Neural crest cell (in vitro differentiated cells): ENCODE data around the gene IMMP2L.

DNA sequence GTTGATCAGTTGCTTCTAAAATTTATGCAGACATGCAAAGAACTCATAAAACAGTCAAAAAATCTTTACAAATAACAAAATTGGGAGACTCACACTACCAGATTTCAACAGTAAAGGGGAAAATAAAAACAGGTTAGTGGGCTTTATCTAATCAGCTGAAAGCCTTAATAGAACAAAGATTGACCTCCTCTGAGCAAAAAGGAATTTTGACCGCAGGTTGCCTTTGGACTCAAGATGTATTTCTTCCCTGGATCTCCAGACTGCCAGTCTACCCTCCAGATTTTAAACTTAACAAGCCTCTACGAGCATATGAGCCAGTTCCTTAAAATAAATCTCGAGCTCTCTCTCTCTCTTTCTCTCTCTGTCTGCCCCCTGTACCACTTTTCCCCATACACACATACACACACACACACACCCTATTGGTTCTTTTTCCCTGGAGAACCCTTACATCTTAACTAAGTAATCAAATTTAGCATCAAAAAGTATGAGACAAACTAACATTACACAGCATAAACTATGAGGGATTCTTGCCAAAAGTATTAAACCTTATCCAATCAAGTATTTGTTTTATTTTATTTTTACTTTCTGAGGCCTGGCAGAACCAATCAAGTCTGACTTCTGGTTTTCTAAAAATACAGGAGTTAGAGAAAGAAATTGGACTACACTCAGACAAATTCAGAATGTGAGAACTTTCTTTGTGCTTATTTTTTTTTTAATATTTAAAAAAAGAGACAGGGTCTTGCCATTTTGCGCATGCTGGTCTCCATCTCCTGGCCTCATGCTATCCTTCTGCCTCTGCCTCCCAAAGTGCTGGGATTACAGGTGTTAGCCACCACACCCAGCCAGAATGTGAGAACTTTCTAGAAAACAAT is 11.4 kb downstream of the BCAP29 start:
- PRO-cap, result no peak

DNA sequence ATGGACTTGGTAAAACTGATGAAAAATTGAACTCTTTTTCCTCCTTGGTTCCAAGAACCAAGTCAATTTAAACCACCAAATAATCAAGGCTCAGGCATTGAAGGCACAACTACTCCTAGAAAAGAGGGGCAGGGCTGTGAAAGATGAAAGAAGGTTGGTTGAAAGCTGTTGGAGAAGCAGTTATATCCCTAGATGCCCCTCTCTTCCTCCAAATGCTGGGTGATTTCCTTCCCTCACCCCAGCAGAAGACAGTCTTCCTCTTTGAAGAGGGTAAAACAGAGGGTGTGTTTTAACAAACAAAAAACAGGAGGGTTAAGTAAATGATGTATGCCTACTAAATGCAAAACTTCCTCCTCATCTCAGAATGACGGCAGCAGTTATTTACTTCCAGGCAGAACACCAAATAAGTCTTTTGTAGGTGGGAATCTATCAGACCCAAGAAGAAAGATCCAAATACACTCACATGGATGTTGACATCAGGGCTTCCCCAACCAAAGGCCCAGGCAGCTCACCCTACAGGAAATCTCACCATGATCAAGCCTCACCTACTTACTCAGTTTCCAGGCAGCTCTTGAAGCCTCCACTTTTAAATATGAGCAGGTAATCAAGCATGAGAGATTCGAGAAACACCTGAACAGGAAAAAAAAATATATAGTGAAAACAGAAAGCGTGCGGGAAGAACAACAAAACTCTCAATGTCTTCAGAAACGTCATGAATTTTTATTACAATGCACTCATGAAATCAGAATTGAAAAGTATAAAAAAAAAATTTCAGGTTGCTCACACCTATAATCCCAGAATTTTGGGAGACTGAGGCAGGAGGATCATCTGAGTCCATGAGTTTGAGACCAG is 27.1 kb upstream of the SLC26A4 start:
- PRO-cap, result no peak

GRCh38 chr7:107860224-107860982 is 30.6 kb upstream of the DLD start:
- PRO-cap, result no peak

- PRO-cap, result no peak
Measured at GRCh38 chr7:107880343-107880791, 10.6 kb upstream of the DLD start.

- PRO-cap, result no peak
Measured at GRCh38 chr7:108093941-108094140, 36.3 kb downstream of the LAMB4 start.

DNA sequence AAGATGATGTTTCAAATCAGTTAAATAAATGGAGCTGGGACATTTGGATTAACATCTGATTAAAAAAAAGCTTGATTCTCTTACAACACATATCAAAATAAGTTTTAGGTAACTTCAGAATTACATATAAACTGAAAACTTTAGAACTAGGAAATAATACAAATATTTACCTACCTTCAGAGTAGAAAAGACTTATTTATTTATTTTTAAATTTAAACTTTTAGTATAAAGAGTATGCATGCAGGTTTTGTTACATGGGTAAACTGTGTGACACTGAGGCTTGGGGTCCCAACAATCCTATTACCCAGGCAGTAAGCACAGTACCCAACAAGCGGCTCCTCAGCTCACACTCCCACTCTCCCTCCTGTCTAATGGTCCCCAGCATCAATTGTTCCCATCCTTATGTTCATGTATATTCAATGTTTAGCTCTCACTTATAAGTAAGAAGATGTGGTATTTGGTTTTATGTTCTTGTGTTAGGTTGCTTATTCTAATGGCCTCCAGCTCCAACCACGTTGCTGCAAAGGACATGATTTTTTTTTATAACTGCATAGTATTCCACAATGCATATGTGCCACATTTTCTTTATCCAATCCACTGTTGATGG is 31.8 kb downstream of the PNPLA8 start:
- PRO-cap, result no peak

- PRO-cap, result no peak
Measured at GRCh38 chr7:110084428-110084812, 1006.5 kb upstream of the LRRN3 start.

- PRO-cap, result no peak
Measured at GRCh38 chr7:110534124-110534900, 556.6 kb upstream of the LRRN3 start.

DNA sequence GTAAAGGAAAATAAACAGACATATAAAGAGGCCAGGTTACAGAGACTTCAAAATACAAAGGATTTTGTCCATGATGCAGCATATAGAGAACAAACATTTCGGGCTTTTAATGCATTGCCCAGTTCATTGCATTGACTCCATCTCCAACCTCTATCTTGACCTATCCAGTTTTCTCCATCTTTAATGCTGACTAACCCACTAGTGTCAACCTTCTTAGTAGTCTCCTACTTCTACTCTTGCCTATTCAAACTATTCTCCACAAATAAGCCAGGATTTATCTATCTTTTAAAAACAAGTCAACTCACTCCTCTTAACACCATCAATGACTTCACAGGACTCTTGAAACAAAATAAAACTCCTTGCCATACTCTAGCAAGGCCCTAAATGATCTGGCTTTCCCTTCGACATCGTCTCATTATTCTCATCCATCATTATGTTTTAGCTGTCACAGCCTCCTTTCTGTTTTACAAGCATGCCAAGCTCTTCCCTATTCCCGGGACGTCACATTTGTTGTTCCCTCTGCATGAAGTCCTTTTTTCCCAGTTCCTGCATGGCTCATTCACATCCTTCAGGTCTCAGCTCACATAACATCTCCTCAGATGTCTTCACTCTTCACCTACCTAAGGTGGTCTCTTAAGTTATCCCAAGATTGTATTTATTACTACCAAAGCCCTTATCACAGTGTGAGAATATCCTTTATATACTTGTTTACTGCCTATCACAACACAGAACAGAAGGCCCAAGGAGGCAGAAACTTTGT is 189.0 kb downstream of the LRRN3 start:
- PRO-cap, result no peak

DNA sequence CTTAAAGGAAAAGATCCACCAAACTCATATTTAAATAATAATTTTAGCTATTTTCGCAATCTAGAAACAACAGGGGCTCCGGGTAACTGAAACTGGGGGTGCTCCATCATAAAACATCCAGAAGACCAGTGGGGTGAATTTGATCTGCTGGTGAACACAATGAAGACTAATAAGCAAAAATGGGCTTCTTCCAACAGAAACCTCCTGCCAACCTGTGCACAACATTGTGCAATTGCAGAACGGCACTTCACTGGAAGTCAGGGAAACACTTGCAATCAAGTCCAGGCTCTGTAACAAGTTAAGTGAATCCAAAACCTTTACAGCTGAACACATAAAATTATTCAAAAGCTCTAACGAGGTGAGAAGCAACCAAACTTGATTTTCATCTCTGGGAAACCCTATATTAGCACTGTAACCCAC is 22.1 kb downstream of the IMMP2L start:
- PRO-cap, result no peak

DNA sequence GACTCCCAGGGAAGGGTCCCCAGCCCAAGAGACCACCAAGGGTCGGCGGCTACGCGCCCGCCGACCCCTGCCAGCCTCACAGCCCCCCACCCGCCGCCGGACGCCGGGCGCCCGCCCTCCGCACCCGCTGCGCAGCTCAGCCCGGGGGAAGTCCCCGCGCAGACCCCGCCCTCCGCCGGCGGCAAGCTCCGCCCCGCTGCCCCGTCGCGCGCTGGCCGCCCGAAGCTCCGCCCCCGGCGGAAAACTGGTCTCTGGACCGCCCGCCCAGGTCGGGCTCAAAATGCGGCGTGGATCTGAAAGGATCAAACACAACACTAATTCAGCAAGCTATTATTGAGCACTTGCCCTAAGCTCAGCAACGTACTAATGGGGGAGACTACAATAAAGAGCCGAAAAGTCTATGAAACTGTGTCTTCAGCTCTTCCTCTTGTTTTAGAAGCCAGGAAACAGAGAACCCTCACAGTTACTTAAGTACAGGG is at the start of gene IMMP2L:
TSS of gene IMMP2L (minus strand) at position 153 of the 479 bp plus-strand sequence.
- PRO-cap, result bidirectional peak, plus-strand start at position 278 of the sequence, minus-strand start at position 105 of the sequence

GRCh38 chr7:111944717-111945120 is 261.5 kb downstream of the DOCK4 start:
- PRO-cap, result no peak

- PRO-cap, result no peak
Measured at GRCh38 chr7:112144109-112144639, 62.0 kb downstream of the DOCK4 start.

- PRO-cap, result no peak
Measured at GRCh38 chr7:112145340-112145709, 60.9 kb downstream of the DOCK4 start.

DNA sequence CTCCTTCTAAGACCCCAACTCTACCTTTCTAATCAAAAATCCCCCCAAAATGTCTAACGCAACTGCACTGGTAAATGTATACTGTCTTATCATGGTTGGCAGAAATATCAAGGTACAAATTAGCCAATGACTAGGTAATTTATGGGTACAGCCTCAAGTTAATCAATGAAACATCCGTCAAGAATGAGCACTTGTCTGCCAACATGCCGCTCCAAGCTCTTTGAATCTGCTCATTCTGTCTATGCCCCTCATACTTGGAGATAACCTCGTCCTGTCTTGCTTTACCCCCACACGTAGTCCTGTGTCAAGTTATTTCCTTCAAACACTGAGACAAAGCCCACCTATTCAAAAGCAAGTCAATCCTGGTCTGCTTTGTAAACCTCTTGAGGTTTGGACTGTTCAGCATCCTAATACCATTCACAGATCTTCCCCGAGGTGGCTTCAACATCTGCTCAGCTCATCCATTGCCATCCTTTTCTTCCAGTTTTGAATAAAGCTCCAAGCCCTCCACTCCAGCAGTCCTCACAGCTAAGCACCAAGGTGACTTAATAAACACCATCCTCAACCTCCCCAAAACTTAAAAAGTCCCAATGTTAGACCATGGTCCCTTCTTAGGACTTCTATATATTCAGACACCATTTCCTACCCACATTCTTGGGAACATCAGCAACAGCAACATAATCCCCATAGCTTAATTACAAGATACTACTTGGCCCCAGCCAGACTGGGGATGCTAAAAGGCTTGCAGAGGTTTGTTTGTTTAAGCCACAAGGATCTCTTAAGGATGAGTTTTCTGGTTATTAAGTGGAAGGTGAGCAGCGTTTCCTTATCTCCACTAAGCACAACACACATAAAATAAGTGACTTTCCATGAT is 55.8 kb downstream of the DOCK4 start:
- PRO-cap, result no peak

DNA sequence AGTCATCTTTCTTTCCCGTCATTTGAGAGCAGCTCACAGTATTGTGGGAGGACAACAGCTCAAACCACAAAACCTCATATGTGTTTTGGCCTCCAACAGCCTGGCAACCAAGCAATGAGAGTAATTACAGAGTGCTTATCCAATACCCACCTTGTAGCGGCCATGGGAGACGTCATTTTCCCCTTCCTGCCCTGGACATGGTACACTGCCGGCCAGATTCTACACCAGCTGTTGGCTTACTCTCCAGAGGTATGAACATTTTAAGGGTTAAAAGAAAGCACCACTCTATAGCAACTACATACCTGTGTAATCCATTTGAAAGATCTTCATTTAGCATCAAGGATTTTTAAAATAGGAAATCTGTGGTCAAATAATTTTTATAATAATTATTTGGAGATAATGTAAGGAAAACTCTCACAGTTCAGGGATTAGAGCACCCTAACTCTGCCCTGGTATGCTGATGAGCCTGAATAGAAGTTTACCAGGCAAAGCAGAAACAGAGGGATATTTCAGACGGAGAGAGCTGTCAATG is 49.0 kb downstream of the DOCK4 start:
- PRO-cap, result no peak

GRCh38 chr7:112192155-112192785 is 13.9 kb downstream of the DOCK4 start:
- PRO-cap, result no peak

GRCh38 chr7:112391079-112392324 is 58.8 kb upstream of the IFRD1 start:
- PRO-cap, result bidirectional peak, plus-strand start at chr7:112391286, minus-strand start at chr7:112391323; bidirectional peak, plus-strand start at chr7:112391979, minus-strand start at chr7:112392029; bidirectional peak, plus-strand start at chr7:112392109, minus-strand start at chr7:112392169

DNA sequence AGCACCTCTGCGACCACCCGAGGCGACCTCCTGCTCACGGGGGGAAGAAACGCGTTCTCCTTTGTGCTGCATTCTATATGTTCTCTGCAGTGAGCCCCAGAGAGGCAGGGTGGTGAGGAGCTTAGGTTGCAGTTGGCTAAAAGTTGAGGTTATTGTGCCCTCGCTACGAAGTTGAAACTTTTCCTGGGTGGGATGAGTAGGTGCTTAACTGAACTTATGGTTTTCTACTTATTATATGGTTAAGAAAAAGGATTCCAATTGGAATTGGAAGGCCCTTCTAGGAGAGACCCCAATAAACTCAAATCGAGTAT is 1.1 kb downstream of the IFRD1 start:
- PRO-cap, result bidirectional peak, plus-strand start at position 89 of the sequence, minus-strand start at position 58 of the sequence

- PRO-cap, result no peak
Measured at GRCh38 chr7:112475403-112475901, 5.3 kb upstream of the LSMEM1 start.